ENCODE measurements around the genes CLEC3B, LARS2 and SACM1L.

DNA sequence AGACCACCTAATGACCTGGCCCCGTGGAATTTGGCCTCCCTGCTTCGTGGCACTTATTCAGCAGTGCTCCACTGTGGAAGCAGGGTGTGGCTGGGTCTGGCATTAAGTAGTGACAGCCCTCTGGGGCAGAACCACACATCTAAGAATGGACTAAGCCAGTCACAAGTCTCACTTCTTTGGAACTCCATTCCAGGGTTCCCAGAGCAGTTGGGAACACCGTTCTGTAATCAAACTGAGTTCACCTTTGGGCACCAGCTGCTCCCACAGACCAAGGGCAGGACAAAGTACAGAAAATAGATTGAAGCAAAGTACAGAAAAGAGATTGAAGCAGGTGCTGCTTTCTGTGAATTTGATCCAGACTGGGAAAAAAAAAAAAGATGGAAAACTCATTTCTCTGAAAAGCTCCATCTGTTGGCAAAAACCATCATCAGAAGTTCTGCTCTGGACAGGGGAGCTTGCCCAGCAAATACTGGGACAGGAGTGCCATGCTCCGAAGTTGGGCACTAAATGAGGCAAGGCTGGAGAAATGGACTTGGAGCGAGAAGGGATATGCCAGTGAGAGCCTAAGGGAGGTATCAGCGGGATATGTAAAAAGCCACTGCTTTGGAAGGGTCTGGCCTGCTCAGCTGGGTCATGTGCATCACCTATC, 46.5 kb downstream of the ABHD5 start:
- PRO-cap: no peak

DNA sequence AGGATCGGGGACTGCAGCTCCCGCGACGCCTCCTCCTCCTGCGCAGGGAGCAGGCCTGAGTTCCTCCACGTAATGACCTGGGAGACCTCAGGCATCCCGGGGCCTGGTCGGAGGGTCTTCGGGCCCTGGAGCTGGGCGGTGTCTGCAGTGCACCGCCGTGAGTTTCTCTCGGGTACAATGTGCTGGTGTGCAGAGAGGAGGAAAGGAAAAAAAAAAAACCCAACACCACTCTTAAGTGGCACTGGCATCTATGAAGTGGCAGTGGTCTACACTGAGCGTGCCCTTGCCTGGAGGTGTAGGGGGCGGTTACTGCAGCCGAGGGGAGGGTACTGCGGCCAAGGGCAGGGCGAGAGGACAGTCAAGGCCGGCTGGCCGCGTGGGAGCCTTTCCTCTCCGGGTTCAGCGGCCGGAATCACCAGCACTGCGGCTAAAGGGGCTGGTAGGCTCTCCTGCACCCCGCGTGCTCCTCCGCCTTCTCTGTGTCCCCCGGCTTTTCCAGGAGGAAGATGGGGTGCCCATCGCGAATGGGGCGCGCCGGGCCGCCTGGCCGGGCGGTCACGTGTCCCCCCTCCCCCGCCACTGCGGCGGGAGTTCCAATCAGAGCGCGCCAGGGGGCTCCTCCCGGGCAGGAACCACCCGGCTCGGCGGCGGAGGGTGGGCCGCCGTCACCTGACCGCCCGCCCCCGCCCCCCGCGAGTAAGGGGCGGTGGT, 243.0 kb upstream of the TOPAZ1 start:
- PRO-cap: no peak

DNA sequence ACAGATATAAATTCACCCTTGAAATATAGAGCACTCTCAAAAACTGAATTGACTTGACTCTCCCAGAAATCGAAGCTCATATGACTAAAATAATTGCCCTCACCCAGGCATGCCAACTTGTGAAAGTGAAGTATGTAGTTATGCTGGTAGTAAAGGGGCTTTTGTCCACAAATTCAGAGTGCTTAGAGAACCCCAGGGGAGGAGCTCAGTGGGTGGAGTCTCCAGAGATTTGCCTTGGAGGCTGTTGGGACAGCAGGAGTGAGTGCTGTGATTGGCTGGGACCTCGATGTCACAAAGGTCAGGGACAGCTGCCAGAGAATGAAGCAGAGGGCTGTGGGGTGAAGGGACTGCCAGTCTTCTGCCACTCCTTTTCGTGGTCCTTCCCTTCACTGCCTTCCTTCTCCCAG, 49.8 kb downstream of the ZNF445 start:
- PRO-cap: no peak

GRCh38 chr3:44455063-44455796, 22.2 kb downstream of the ZNF445 start:
- PRO-cap: no peak

DNA sequence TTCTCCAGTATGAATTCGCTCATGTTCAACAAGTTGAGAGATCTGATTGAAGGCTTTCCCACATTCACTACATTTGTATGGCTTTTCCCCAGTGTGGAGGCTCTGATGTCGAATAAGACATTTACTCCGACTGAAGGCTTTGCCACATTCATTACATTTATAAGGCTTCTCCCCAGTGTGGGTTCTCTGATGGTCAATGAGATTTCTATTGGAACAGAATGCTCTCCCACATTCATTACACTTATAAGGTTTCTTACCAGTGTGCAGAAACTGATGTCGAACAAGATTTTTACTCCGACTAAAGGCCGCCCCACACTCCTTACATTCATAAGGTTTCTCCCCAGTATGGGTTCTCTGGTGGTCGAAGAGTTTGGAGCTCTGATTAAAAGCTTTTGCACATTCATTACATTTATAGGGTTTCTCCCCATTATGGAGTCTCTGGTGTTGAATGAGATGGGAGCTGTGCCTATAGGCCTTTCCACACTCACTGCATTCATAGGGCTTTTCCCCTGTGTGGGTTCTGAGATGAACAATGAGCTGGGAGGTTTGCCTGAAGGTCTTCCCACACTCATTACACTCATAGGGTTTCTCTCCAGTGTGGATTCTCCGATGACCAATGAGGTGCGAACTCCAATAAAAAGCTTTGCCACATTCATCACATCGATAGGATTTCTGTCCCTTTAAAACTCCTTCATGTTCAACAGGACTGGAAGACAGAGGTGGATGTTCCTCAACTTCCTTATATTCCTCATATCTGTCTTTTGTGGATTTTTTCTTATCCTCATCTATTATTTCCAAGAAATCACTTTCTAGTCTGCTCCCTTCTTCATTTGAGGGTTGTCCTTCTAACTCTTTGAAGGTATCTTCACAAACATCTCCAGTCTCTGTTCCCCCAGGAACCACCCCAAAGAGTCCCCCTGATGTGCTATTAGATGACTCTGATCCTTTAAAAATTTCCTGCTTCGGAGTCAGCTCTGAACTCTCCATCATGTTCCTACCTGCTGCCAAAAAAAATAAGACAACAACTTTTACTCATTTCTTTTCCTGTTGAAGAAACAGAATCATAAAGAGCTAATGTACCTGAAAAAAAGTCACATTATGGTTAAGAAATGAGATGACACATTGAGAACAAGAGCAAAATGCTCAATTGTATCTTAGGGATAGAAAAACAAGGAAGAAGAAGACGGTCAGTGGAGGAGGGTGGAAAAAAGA, 22.6 kb upstream of the ZNF445 start:
- PRO-cap: no peak

DNA sequence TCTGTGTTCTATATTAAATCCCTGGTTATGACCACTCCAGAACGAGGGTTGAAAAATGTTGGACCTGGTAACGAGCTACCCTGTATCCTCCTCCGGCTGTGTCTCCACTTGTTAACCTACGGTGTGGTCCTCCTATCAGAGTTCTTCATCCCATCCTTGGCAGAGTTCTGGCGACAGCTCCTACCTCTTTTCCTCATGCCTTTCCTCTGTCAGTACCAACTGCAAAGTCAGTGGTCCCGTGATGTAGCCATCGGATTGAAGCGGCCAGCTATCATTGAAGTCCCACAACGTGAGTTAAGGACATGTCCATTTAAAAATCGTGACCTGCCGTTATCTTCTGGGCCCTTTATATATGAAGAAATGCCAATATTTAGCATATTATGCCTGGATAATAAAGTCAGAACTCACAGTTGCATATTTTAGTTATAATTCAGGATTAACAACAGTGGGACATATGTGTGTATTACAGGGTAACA, 1.1 kb downstream of the EXOSC7 start:
- PRO-cap: no peak

- PRO-cap: no peak
These were observed 1.3 kb upstream of the CLEC3B start for GRCh38 chr3:45024680-45025323.

DNA sequence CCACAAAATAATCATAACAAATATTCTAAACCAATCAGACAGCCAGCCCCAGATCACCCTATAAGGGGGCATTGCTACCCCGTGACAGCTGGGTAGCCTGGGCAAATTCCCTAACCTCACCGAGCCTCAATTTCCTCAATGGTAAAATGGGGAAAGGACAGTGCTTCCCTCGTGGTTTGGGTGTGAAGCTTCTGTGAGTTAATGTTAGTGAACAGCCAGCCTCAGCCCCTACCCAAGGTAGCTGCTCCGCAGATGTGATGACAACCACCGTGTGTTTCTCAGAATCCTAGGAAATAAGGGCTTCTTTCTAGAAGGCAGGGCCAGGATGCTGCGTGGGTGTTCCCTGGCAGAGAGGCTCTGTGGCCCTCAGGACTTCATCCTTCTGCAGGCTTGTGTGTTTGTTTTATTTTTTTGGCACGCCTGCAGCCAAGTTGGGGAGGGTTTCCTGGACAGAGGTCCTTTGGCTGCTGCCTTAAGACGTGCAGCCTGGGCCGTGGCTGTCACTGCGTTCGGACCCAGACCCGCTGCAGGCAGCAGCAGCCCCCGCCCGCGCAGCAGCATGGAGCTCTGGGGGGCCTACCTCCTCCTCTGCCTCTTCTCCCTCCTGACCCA, at the start of gene CLEC3B:
Gene CLEC3B, plus strand, starts transcription at position 500 of the 612 bp plus-strand sequence.
- PRO-cap: unidirectional peak, plus-strand start at position 503 of the sequence

- PRO-cap: no peak
These were observed 19.7 kb downstream of the CLEC3B start for GRCh38 chr3:45045792-45046284.

- PRO-cap: no peak
These were observed 7.3 kb downstream of the CDCP1 start for GRCh38 chr3:45138783-45139422.

DNA sequence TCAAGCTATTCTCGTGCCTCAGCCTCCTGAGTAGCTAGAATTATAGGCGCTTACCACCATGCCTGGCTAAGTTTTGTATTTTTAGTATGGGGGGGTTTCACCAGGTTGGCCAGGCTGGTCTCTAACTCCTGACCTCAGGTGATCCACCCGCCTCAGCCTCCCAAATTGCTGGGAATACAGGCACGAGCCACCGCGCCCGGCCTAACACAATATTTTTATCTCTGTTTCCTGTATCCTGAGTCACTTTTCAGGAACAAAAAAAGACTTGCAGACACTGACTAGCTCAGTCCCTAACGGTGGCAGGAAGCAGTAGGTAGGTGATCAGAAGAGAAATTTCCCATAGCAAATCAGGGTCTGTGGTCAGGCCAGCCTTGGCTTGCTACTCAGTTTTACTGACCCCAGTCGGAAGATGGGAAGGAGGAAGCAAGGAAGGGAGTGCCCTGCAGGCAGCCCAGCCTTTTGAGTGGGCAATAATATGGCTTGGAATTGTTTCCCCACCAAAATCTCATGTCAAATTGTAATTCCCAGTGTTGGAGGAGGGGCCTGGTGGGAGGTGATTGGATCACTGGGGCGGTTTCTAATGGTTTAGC, 19.3 kb upstream of the CDCP1 start:
- PRO-cap: no peak

DNA sequence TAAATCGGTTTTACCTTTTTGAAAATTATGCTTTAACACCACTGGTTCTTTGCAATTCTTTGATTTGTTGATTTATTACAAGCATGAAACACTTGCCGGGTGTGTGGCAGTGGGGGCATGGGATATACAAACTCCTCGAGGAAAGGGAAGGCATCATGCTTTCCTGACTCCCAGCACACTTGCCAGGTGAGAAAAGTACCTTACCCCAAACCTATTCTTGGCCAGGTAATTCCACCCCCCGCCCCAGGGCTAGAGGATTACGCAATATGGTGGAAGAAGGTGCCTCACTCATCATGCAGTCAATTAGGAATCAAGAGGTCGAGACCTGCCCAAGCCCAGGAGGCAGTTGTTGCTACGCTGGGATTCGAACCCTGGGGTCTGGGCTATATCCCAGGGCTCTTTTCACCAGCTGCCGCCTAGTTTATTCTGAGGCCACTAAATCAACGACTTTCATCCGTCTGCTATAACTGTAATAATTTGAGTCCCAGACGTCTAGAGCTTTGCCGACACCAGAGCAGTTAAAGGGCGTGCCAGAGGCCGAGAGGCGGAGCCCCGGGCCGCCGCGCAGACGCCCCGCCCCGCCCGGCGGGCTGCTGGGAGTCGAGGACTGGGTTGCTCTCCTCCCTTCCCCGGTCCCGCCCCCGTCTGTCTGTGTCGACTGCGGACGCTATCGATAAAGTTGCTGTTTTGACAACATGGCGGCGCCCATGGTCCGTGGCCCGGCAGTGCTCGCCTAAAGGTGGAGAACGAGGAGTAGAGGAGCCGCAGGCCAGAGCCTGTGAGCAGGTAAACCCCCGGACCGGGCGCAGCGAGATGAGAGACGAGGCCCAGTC, at the start of gene LARS2:
Gene LARS2, plus strand, starts transcription at position 682 of the 833 bp plus-strand sequence.
- PRO-cap: unidirectional peak, plus-strand start at position 696 of the sequence

DNA sequence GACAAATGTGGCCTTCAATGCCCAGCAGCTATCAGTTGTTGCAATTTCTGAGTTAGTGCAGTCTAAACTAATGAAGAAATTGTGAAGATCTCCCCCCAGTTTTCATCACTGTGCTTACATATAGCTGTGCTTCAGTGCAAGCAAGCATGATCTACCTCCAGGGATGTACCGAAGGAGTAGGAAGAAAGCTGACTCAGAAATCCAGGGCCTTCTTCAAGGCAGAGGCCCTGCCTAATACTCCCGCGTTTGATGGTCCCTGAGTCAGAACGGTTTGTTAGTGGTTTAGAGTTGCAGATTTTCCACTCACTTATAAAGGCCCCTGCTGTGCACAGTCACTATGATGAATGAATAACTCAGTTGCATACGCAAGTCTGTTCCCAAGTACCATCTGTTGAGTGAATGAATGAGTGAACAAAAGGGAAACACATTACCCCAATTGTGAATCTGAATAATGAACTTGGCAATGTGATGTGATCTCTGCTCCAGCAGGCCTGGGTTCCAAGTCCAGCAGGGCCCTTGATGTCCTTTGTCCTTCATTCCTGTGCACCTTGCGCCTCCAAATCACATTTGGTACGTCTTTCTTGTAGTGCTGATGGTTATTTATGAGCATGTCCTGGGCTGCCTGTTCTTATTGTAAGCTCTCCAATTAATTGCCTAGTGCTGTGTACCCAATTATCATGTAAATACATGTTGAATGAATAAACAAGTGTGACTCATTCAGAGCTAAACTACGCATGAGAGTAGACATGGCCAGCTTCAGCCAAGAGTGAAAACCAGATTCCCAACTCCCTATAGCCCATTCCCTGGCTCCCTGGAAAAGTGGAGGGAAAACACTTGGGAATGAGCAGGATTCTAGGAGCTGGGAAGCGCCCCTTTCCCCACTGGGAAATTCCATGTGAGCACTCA, 85.4 kb upstream of the LIMD1 start:
- PRO-cap: no peak

DNA sequence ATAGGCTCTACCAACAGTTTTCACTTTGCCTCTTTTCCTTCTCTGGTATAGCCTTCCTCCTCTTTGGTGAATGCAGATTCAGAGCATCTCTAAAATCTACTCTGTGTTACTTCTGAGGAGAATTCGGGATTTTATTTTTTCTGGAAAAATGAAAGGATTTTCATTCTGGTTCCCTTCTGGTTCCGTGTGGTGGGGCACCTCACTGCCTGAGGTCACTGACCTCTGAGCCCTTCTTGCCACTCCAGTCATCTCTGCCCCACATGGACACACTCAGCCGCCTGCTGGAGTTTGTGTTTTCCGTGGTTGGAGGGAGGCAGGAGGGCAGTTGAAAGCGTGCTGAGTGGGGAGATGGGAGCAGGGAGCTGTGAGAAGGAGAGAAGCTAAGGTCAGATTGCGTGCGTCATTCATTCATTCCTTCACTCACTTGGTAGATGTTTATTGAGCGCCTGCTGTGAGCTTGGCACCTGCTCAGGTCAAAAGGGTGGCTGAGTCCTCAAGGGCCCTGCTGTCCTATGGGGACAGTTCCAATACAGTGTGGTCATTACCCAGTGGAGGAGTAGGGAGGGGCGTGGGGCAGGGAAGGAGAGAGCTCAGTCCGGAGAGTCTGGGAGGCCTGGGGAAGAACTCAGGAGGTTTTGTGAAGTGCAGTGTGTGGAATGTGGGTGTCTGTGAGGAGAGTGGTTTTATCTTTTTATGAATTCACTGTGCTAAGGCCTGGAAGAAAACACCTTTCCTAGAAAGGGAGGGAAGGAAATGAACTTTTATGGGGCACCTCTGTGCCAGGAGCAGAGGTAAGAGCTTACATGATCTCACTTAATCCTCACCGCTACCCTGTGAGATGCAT, 23.5 kb downstream of the LIMD1 start:
- PRO-cap: no peak

DNA sequence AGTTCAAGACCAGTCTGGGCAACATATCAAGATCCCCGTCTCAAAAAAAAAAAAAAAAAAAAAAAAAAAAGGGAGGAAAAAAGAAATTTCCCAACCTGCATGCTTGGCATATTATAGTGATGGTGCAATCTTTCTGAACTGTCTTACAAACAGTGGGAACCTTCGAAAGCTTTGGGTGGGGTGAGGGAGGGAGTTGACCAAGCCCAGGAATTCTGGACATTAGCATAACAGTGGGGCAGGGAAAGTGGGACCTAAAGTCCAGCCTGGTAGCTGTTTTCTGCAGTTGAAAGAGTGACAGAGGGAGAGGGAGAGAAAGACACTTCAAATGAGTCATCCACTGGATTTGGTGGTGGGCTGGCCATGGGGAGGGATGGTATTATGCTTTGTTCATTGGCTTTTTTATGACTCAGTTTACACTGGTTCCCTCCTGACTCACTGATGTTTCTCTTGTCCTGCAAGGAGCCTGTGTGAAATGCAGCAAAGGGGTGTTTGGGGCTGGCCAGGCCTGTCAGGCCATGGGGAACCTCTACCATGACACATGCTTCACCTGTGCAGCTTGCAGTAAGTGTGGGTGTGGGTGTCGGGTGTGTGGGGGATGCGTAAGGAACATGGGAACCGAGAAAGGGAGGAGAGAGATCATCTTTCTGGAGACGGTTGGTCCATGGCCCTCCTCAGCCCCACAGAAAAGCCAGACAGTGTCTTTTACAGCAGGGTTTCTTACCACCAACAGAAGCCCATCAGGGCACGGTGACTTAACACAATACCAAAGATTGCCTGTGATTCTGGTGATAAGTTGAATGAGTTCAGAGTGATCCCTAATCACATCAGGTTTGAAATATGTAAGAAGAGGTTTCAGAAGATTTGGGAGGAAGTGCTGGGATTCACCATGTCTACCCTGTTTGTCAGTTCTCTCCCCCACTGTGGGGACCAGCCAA, 41.4 kb downstream of the LIMD1 start:
- PRO-cap: no peak

GRCh38 chr3:45656605-45657326, 32.4 kb upstream of the SACM1L start:
- PRO-cap: no peak

DNA sequence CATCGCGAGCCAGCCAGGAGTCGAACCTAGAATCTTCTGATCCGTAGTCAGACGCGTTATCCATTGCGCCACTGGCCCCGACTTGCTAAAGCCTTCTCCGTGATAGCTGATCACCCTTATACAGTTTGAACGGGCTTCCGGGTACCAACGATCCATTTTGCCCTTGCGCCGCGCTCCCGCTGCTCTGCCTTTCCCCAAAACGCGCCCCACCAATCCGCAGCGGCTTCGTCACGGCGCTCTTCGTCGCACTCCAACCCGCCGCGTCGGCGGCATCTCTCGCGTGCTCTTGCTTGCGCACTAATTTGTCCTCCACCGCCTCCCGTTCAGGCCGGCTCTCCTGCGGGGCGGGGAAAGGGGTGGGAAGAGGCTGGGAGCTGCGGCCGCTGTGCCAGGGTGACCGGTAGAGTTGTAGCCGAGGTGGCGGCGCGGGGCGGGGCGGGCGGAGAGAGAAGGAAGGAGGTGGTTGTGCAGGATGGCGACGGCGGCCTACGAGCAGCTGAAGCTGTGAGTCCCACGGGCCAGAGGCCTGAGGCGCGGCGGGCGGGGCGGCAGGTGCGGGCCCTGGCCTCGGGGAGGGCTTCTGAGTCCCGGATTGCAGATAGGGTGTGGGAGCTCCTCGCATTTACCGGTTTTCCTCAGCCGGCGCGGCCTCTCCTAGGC, at the start of gene SACM1L:
Gene SACM1L, plus strand, starts transcription at position 403 of the 660 bp plus-strand sequence.
- PRO-cap: bidirectional peak, plus-strand start at position 442 of the sequence, minus-strand start at position 186 of the sequence

DNA sequence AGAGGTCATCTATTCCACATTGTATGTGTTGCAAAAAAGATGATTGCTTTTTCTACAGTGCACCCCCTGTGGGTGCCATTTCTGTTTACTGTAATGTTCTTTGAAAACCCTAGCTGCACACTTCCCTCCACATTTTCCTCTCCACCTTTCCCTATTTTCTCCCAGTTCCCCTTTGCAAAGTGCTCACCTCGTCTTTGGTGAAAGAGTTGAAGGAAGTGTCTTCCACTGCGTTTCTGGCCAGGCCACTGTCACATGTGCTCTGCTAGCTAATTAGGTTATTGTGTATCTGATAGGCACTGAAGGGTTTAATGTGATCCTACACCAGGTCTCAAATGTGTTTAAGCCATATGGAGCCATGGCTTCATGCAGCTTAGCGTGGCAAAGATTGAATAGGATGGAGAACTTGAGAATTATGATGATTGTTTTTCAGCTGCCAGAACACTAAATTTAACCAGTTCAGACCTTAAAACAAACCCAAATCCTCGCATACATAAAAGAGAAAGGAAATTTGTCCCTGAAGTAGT, 1.5 kb downstream of the SACM1L start:
- PRO-cap: no peak

- PRO-cap: no peak
These were observed 4.7 kb downstream of the SLC6A20 start for GRCh38 chr3:45791589-45792054.

DNA sequence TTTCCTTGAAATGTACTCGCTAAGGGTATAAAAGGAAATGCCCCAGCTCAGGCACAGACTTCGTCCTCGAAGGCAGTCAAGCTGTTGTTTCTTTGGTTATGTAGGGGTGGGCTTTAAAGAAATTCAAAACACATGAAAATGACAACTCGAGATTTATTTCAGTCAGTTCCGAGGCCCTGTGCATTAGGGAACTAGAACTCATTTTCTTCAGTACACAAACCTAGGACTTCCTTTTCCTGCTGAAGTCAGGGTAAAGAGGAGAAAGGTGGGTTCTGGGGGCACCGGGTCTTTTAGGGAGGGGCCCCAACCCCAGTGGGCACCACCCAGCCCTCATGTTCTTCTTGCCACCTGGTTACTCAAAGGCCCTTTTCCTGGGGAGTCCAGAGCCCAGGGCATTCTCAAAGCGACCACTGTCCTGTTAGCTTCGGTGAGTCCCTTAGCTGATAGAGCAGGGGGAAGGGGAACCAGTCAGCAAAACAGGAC, 7.7 kb downstream of the CCR9 start:
- PRO-cap: no peak

Measured in left common carotid artery plus branches (tissue), 1 donor.